Spinal cord (tissue), 3 donors: ENCODE measurements around the gene IFT88.

GRCh38 chr13:19586935-19587296 is 25.6 kb upstream of the TPTE2 start:
- PRO-cap = no peak
- RAMPAGE, long total RNA = no peak

GRCh38 chr13:19684717-19685560 is 51.5 kb downstream of the MPHOSPH8 start:
- PRO-cap = no peak
- RAMPAGE, long total RNA = no peak

GRCh38 chr13:19957076-19957766 is 1.3 kb upstream of the ZMYM2 start:
- PRO-cap = no peak
- RAMPAGE, long total RNA = no peak

DNA sequence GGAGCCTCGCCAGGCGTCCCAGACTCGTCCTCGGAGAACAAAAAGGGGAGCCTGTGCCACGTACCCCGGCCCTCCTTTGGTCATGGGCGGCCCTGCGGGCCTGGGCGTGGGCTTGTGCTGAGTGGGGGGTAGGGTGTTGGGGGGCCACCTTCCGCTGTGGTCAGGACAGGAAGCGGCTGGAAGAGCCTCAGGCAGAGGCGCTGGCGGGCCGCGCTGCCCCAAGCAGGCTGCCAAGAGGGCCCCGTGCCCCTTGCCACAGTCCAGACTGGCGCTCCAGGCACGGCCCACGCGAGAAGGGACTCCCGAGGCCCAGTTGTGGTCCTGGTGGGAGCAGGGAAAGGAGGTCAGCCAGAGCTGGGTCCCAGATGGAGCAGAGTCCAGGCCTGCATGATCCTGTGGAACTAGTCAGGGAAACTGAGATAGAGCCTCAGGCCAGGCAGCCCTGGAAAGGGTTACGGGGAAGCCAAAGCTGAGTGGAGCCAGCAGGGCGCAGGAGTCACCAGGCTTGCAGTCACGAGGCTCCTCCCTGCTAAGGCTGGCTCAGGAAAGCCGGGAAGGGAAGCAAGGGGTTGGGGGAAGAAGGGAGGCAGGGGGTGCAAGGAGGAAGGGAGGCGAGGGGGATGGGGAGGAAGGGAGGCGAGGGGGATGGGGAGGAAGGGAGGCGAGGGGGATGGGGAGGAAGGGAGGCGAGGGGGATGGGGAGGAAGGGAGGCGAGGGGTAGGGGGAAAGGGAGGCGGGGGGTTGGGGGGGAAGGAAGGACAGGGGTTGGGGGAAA is 135.0 kb downstream of the CRYL1 start:
- PRO-cap = no peak
- RAMPAGE, long total RNA = no peak

DNA sequence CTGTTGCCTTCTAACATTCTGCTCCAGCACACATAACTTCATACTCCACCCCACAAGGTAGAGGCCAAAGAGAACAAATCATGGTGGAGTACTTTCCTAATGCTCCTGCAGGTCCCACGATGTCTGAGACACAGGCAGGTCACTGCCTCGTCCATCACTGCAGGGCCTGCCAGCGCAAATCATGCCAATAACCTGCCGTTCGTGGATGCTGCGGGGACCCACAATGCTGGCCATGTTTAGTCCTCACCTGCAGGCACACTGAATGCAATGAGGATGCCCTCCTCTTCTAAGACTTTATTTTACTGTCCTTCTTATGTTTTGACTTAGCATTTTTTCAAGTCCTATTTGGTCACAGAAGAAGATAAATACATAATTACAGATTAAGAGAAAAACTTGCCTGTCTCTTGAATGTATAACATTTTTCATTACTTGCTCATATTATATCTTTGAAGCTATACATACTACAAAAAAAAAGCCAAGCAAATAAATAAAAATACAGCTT is 45.1 kb downstream of the CRYL1 start:
- PRO-cap = no peak
- RAMPAGE, long total RNA = no peak

- PRO-cap = no peak
- RAMPAGE, long total RNA = start-site peak on the plus strand at chr13:20567155-20567184, 123 and 123 reads in 2 replicates
Observed at GRCh38 chr13:20566963-20567674, at the start of gene IFT88. IFT88 (plus strand) TSS chr13:20567157.

- PRO-cap = no peak
- RAMPAGE, long total RNA = no peak
Observed at GRCh38 chr13:20704016-20704780, 699 bp downstream of the IL17D start.

GRCh38 chr13:20713636-20714166 is 10.2 kb downstream of the IL17D start:
- PRO-cap = no peak
- RAMPAGE, long total RNA = no peak

DNA sequence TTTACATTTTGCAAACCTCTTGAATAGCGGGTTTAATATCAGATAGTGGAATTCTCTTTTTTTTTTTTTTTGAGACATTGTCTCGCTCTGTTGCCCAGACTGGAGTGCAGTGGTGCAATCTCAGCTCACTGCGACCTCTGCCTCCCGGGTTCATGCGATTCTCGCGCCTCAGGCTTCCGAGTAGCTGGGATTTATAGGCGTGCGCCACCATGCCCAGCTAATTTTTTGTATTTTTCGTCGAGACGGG is 40.4 kb upstream of the XPO4 start:
- PRO-cap = no peak
- RAMPAGE, long total RNA = no peak

- PRO-cap = no peak
- RAMPAGE, long total RNA = no peak
Observed at GRCh38 chr13:21045799-21046384, 15.5 kb downstream of the LATS2 start.

DNA sequence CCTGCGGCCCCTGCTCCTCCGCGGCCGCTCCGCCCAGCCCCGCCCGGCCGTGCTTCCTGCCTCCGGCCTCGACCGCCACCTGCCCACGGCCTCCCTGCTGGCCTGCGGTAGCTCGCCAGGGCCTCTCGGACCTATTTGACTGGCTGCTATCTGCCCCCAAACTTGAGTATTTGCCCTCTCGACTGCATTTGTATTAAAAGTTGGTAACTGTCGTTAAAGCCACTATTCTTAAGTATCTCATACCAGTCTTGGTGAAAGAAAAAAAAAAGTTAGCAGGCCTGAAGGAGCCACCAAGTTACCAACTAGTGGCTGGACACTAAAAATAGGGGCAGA is 221 bp upstream of the LATS2 start:
- PRO-cap = no peak
- RAMPAGE, long total RNA = no peak

DNA sequence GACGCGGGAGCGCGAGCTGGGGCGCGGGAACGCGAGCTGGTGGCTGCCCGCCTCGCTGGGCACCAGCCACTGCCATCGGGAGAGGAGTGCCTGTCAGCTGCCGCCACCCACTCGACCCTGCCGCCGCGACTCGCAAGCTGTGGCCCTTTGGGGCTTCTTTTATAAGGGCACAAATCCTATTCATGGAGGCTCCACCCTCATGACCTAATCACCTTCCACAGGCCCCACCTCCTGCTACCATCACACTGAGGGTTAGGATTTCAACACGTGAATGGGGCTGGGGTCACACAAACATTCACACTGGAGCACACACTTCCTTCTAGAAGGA is 35.6 kb upstream of the SAP18 start:
- PRO-cap = no peak
- RAMPAGE, long total RNA = no peak

GRCh38 chr13:21214277-21214688 is 37.8 kb downstream of the MRPL57 start:
- PRO-cap = no peak
- RAMPAGE, long total RNA = no peak

GRCh38 chr13:21434407-21435111 is 24.5 kb downstream of the ZDHHC20 start:
- PRO-cap = no peak
- RAMPAGE, long total RNA = no peak

DNA sequence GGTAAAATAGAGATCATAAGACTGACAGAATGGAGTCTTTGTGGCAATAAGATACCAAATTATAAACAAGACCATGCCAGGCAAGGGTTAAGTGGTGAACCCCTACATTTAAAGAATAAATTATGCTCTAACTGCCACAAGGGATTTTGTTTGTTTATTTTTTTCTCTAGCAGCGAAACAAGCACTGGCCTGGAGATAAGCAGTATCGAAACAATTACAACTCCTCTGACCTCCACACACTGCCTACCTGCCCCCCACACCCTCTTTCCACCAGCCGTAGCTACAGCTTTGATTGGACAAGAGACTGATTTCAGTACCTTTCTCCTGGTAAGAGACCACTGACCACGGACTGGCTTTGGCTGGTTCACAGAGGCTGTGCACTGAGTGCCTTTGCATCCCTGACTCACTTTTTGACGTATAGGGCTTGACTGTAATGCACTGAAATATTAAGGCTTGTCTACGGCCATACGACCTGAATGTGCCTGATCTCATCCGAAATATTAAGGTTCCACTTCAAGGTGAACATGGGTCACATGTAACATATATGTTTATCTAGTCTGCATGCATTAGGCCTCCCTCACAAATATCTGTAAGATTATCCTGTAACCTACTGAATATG is 7.4 kb upstream of the ZDHHC20 start:
- PRO-cap = no peak
- RAMPAGE, long total RNA = no peak

DNA sequence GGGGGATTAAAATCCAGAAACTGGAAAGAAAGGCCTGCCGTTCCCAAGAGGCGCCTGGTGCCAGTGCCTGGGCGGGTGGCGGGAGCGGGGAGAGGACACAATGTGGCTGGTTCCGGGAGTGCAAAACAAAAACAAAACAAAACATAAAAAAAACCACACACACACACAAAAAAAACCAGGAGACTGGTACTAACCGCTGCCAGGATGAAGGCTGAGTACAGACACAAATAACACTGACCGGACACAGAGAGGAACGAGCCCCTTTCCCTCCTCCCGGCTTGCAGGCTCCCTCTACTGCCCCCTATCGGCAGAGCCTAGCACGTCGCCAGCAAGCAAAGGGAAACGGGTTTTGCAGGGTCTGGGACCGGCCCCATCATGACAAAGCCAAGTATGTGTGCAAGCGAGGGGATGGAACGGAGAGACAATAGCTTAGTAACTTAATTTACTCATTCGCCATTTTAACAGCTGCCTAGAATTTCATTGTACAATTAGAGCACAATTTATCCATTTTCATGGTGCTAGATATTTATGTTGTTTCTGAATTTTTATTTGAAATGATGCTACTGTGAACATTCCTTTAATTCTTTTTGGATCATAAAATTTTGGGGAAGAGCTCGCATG is 17.9 kb upstream of the ZDHHC20 start:
- PRO-cap = no peak
- RAMPAGE, long total RNA = no peak

- PRO-cap = no peak
- RAMPAGE, long total RNA = no peak
Observed at GRCh38 chr13:22114597-22115555, 444.0 kb downstream of the FGF9 start.

DNA sequence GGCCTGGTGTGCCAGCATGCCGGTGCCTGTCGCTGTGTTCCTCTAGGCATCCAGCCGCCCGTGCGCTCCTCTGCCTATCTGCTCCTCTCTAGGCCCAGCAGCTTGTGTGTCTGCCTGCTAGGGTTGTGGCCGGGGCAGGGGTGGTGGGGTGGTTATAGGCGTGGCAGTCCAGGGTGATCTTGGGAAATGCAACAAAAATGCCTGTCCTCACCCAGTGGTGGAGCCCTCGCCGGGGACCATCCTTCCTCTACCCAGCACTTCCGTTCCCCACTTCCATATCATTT is 435.7 kb upstream of the SGCG start:
- PRO-cap = no peak
- RAMPAGE, long total RNA = no peak

- PRO-cap = no peak
- RAMPAGE, long total RNA = no peak
Observed at GRCh38 chr13:22784792-22785130, 396.0 kb upstream of the SGCG start.

DNA sequence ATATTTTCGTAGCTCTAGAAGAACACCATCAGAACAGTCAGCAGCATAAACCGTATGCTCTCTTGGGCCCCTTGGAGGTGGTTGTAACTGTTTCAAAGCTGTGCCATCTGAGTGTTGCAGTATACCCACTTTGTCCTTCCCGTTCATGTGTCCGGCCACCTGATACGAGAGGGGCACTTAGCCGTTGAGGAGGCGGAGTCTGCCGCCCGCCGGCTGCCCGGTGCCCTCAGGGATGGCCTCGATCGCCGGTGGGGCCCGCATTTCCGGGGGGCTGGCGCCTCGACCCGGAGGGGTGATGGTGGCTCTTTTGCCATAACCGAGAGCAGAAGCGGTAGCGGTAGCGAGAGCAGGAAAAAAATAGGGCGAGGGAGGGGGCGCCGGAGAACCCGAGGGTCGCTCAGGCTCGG is 342.8 kb upstream of the SGCG start:
- PRO-cap = no peak
- RAMPAGE, long total RNA = no peak